WTC11 (cell line): Measurements from ENCODE around the genes GRIK1, KRTAP19-3, KRTAP6-3, KRTAP21-3 and MIS18A.

GRCh38 chr21:28690798-28691463 is 194.2 kb downstream of the N6AMT1 start:
- PRO-cap: no peak

- PRO-cap: no peak
Measured at GRCh38 chr21:28798203-28798659, 86.9 kb downstream of the N6AMT1 start.

DNA sequence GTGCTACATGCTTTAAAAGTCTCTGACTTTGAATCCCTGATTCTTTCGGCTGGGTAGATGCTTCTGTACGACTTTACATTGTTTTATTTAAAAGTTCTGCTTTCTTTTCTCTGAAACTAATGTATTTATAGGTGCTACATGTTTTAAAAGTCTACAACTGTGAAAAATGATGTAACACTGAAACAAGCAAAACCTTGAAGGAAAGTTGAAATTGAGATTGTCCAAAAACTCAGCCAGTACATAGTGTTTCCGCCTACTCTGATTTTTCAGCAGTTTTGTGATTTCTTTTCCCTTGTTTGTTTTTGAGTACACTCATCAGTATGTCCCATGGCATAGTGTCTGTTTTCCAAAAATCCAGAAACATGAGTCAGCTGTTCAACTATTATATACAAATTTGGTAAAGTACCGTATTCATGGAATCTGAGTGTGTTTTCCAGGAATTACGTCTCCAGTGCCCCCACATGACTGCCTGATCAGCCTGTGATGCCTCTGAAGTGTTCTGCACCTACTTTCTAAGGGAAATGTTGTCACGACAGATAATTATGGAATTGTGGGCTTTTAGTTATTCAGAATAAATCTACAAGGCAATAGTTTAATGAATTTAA is 79.4 kb downstream of the N6AMT1 start:
- PRO-cap: no peak

GRCh38 chr21:29002424-29003198 is 9.9 kb upstream of the LTN1 start:
- PRO-cap: bidirectional peak, plus-strand start at chr21:29002854, minus-strand start at chr21:29002741

GRCh38 chr21:29025272-29025992 is 964 bp downstream of the USP16 start:
- PRO-cap: no peak

DNA sequence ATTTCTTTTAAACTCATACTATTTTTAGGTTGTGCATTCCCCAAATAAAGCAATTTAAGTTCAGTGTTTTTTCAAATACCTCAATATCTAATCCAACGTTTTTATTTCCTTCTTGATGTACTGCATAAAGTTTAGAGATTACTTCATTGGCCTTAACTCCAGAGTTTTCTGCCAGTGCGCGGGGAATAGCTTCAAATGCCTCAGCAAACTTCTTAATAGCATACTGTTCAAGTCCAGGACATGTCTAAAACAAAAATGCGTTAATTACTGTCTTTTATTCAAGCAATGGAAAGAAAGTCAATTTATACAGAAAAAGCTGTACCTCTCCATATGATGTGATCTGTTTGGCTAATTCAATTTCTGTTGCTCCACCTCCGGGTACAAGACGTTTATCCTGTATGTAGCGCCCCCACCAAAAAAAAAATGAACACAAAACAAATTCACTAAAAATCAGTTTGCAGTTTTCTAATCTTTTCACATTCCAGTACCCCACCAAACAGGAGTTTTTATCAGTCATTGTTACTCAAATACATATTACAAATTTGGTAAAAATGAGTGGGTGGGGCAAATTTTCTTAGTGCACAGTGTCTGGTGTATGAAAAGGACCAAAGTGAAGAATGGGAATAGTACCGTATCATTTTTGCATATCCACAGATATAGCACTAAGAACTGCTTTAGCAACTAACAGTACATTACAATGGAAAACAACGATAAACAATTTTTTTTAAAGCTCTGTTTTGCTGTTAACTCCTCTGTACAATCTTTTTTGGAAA is 12.1 kb downstream of the CCT8 start:
- PRO-cap: no peak

DNA sequence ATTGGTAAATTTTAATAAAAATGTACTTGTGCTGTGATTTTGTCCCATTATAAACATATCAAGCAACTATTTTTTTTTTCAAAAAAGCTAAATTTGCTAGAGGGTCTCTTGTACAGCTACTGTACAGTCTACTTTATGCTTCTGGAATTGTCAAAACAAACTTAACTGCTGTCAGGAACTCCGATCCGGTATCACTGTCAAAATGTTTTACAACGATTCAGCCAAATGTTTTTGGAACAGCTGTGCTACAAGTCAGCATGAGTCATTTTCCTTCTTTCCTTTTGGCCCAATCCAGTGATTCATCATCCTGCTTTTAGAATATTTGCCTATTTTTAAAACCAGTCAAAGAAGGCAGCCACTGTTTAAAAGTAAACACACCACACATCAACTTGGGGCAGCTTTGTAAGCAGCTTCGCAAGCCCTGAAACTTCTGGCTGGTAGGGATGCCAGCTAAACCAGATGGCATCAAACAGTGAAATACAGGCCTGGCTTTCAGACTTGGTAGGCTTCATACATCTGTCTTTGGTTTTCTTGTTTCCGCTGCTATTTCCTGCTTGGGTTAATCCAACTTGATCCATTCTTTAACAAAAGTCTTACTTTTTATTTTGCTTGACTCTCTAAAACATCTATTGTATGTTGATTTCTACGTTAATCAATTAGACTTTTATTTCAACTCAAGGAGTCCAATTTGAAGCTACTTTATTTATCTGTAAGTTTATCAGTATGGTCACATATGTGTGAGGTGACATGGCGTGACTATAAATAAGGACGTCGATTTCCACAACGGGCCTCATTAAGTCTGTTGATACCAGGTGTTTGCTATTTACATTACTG is 15.0 kb downstream of the MAP3K7CL start:
- PRO-cap: no peak

DNA sequence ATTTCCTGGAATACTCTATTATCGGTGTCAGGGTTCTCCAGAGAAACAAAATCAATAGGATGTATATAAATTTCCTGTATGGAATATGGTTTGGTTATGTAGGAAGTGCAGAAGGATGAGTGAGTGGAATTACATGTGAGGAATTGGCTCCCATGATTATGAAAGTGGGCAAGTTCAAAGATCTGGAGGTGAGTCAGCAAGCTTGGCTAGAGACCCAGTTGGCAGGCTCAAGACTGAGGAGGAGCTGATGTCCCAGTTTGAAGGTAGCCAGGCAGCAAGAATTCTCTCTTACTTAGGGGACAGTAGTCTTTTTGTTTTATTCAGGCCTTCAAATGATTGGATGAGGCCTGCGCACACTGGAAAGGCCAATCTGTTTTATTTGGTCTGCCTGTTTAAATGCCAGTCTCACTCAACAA is 57.5 kb downstream of the MAP3K7CL start:
- PRO-cap: no peak

- PRO-cap: bidirectional peak, plus-strand start at chr21:29299199, minus-strand start at chr21:29299151
Measured at GRCh38 chr21:29298986-29299276, 209 bp downstream of the BACH1 start.

GRCh38 chr21:29939085-29940114 is at the start of gene GRIK1:
Gene GRIK1 (minus strand): TSS chr21:29939996.
- PRO-cap: unidirectional peak, plus-strand start at chr21:29939515; bidirectional peak, plus-strand start at chr21:29939756, minus-strand start at chr21:29939715

DNA sequence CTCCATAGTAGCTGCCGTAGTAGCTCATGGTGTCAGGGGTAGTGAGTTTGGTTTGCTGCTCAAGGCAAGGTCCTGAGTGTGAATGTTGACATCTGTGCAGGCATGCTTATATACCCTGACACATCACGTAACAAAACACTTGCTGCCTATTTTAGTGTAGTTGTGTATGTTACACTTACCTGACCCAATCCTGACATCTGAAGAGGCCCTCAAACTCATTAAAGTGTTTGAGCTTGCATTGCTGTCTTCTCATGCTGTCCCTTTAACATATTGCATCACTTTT is at the start of gene KRTAP19-3:
TSS of gene KRTAP19-3 (minus strand) at position 84 of the 283 bp plus-strand sequence.
- PRO-cap: no peak

GRCh38 chr21:30592167-30592493 is at the start of gene KRTAP6-3:
Gene KRTAP6-3 (plus strand): TSS chr21:30592440.
- PRO-cap: no peak

DNA sequence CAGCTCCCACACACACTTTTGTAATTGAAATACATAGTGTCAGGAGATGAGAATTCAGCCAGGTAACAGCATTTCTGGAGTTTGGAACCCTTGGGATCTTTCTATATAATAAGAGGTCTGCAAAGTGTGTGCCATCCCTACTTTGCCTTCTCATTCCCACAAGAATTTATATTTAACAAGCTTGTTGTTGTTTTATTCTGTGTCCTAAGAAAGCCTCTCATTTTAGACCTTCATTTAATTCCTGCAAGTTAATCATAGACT is at the start of gene KRTAP21-3:
TSS of gene KRTAP21-3 (minus strand) at position 53 of the 261 bp plus-strand sequence.
- PRO-cap: no peak

- PRO-cap: no peak
Measured at GRCh38 chr21:31410736-31411188, 66.7 kb upstream of the TIAM1 start.

DNA sequence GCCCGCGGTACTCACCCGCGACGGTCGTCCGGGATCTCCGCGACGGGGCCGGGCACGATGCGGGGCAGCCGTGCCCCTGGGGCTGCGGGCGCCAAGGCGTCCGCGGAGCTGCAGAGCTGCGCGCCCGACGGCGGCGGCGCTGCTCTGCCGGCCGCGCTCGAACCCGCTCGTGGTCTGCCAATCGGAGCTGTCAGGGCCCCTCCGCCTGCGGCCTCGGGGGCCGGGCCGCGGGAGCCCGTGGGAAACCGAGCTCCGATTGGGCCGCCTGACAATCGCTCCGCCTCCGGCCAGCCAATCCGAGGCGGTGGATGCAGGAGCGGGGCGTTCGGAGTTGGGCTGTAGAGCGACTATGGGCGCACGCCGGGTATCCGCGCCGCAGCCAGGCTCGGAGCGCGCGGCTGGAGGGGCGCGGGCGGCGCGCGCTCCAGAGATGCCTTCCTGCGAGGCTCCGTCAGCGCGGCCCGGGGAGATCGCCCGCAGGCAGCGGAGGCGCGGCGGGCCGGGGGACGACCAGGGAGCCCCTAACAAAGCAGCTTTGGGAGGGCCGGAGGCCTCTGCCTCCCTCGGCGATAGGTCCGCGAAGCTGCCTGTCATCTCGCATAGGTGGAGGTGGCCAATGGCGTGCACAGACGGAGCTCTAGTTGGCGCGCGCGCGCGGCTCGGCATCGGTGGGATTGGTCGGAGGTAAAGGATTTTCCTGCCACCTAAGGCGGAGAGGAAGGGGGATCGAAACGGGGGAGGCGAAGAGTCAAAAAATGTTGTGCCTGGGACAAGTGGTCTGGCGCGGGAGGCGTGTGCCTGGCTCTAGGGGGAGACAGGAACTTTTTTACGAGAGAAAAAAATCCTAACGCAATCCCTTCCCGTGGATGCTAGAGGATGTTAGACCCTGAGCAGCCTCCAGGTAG is 100.3 kb upstream of the SOD1 start:
- PRO-cap: bidirectional peak, plus-strand start at position 294 of the sequence, minus-strand start at position 146 of the sequence

DNA sequence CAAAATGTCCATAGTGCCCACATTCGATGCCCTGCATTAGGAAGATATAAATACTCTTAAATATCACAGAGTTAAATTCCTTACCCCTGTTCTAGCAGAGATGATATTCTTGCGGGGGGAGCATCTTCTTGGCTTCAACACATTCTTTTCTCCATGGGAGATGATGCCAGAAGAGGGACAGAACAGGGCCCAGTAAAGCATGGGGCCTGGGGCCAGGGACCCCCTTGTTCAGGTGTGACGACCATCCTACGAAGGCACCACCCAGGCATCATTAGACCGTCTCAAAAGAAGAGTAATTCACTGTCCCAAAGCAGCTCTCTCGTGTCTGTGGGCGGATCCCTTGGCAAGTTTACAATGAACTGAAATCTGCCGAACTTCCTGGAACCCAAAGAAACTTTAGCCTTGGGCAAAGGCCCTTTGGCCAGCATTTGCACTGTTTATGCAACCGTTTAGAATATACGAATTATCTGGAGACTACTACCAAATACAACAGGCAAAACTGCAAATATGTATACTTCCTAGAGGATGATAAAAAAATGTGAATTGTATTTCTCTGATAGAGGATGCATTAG is 1.6 kb upstream of the SOD1 start:
- PRO-cap: no peak

DNA sequence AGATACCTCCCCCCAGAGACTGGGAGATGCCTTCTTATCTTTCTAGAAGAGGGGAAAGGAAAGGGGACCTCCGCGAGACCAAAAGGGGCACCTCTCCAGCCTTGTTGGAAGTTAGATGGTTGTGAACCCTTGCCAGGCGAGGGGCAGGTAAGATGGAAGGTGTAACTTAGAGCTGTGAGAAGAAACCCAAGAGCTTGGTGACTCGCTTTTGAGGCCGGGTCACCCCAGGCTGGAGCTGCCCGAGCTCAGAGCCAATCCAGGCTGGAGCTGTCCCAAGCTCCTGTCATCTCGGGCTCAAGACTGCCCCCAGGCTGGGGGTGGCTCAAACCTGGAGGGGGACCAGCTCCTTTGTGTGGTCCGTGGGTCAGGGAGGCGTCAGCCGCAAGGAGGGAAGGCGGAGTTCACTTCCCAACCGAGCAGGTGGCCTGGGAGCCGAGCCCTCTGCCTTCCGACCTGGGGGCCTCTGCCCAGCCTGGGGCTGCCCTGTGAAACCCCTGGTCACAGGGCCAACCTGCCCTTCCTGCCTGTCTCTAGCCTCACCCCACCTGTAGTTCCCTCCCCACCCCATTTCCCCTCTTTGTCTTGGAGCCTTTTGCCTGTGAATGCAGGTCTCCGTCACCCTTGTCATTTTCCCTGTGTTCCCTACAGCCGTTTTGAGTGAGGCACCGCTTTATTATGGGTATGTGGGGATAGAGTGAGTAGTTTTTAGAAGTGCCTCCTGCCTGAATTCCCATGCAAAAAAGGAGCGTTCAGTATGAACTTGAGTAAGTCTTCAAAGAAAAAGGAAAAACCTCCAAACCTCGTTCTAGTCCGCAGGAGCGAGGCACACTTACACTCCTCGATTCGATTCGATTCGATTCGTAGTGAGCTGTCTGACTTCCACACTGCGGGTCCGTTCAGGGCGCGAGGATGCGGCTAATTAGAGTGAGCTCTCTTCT is 2.2 kb downstream of the HUNK start:
- PRO-cap: no peak

DNA sequence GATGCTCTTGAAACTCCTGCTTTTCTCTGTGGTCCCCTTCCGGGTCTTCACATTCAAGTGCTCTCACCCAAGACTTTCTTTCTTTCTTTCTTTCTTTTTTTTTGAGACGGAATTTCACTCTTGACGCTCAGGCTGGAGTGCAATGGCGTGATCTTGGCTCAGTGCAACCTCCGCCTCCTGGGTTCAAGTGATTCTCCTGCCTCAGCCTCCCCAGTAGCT is 85.3 kb downstream of the HUNK start:
- PRO-cap: no peak

- PRO-cap: bidirectional peak, plus-strand start at chr21:32279265, minus-strand start at chr21:32278984
Measured at GRCh38 chr21:32278462-32279604, at the start of gene MIS18A. Gene MIS18A (minus strand): TSS chr21:32279049.

GRCh38 chr21:32298055-32298464 is 595 bp upstream of the MRAP start:
- PRO-cap: no peak